ENCODE data around the genes APOBR, SPNS1 and C16orf54.

- RRBS, result 7% methylated on average over 2 of the region's 18 CpGs
Measured at GRCh38 chr16:28493842-28495023, at the start of gene APOBR. Gene APOBR (plus strand): TSS chr16:28494643.

- RRBS, result no CpG with 5 or more reads among the region's 7 CpGs
Measured at GRCh38 chr16:28526522-28526857, 12.3 kb downstream of the NUPR1 start.

DNA sequence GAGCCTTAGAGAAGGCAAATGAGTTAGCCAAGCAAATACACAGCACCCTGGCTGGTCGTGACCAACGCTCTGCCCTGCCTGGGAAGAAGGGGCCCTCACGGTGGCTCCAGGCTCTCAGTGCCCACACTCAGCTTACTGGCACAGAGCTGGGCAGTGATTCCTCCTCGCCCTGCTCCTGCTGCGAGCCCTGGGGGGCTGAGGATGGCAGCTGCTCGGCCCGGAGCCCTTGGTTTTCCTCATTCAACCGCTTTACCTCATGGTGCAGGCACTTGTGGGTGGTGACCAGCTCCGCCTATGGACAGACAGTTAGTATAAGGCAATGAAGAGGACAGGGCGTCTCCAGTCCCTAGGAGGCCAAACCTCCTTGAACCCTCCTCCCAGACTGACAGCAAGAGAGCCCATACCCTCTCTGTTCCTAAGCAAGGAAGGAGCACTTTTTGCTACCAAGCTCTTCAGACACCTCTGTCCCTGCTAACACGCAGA is 16.5 kb downstream of the RABEP2 start:
- RRBS, result no CpG with 5 or more reads among the region's 11 CpGs

DNA sequence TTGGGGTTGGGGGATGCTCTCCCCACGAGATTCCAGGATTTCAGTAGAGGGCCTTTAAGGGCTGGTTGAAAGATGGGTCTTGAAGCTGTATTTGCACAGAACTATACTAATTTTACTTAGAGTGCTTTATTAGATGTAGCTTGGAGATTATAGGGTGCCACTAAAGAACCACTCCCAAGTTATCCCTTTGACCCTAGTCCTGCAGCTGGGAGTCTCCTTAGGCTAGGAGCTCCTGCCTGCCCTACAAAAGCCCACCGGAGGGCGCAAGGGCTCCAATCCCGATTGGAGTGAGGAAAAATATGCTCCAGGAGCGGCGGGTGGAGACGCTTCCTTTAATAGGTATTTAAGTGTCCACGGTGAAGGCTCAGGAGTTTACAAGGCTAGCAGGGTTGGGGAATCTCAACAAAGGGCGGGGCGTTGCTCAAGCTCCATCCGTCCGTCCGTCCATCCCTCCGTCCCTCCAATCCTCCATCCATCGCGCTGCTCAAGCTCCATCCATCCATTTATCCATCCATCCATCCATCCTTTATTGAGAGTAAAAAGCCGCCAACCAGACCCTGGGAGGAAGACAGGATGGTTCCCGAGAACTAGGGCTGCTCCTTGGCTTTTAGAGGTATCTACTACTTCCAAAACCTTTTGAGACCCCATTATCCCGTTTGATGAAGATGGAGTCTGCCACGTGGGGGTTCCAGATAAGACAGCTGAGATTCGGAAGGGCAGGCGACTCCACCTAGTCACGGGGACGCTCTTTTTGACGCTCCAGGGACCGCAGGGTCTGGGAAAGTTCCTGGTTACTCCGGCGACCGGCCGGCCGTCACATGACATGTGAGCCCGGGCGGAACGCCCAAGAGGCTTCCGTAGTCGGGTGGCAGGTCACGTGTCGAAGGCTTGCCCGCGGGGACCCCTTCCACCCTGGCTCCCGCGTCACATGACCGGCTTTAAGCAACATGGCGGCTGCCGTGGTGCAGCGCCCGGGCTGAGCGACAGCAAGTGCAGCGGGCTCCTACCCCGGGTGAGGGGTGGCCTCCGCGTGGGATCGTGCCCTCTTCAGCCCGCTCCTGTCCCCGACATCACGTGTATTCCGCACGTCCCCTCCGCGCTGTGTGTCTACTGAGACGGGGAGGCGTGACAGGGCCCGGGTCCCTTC is at the start of gene SPNS1:
TSS of gene SPNS1 (plus strand) at position 927 of the 1,147 bp plus-strand sequence.
- RRBS, result 5% methylated on average over 16 of the region's 63 CpGs

- RRBS, result no CpG with 5 or more reads among the region's 13 CpGs
Measured at GRCh38 chr16:29009134-29009761, 24.4 kb downstream of the LAT start.

DNA sequence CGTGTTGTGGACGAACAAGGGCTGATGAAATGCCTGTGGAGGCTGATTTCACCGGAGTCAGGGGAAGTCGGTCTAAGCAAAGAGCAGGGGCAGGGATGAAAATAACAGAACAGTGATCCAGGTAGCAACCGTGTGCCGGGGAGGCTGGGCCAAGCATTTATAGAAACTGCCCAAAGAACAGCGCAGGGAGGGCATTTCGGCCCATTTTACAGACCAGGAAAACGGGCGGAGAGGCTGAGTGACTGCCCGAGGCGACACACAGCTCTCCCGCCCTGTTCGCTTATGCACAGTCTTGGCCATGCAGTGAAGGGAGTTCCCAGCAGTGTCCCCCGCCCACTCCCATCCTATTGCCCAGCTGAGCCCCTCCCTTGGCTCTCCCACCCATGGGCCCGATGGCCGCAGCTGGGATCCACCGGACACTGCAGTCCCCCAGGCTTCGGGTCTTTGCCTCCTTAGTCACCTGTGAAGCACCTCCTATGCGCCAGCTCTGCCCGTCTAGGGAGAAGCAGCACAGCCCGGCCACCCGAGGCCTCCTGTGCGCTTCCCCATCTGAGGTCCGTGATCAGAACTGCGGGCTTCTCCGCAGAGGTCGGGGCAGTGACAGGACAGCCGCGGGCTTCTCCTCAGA is 142.8 kb downstream of the LAT start:
- RRBS, result no CpG with 5 or more reads among the region's 30 CpGs

GRCh38 chr16:29154666-29155434 is 170.0 kb downstream of the LAT start:
- RRBS, result no CpG with 5 or more reads among the region's 34 CpGs

DNA sequence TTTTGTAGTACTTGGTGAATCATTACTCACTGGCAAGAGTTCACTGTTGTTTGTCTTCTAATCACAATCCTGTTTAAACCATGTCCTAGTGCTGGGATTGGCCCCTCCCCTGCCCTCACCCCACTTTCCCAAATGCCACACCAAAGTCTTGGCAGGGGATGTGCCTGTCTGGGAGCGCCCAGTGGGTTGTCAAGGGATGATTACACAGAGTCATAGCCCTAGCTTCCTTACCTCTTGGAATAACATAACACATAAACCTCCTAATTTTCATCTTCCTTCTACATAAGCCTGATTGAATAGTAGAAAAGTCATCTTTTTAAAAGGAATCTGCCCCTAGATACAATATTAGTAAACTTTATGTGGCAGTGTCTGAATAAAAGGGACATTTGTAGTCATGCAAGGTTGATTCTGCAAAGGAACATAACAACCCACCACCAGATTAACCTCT is 187.6 kb downstream of the LAT start:
- RRBS, result no CpG with 5 or more reads among the region's 1 CpG

DNA sequence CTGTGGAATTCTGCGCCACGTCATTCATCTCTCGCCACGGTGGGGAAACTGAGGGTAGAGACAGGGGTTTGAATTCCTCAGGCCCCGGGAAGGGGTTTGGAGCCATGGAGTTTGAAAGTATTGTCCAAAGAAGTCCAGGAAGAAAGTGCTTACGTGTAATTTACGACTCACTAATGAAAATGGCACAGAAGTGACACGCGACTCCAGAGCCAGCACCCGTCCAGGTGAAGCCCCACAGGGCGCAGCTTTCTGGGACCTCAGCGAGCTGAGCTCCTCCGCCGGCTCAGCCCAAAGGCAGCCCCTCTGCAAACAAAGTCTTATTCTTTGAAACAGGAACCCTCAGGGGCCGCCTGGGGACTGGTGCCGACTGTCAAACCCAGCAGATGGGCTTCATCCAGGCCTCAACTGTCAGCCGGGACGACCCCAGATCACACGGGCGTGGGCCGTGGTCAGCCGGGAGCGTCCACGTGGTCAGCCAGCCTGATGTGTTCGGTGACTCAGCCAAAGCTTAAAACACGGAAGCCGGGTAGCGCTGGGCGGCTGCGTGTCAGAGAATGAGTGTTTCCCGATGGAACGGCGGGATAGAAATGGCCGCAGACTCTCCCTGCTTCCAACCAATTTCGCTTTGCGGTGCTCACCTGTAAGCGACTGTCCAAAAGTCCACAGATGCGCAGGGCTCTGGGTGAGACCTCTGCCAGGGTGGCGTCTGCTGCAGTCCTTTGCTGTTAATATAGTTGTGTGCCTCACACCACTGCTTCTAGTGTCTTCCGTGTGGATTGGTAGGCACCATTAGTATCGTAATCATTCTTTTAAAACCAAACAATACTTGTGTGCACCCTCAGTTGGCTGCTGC is 200.2 kb downstream of the LAT start:
- RRBS, result 75% methylated on average over 7 of the region's 41 CpGs

GRCh38 chr16:29186548-29187202 is 201.8 kb downstream of the LAT start:
- RRBS, result no CpG with 5 or more reads among the region's 23 CpGs

- RRBS, result no CpG with 5 or more reads among the region's 33 CpGs
Measured at GRCh38 chr16:29259381-29260543, 146.7 kb downstream of the NPIPB11 start.

DNA sequence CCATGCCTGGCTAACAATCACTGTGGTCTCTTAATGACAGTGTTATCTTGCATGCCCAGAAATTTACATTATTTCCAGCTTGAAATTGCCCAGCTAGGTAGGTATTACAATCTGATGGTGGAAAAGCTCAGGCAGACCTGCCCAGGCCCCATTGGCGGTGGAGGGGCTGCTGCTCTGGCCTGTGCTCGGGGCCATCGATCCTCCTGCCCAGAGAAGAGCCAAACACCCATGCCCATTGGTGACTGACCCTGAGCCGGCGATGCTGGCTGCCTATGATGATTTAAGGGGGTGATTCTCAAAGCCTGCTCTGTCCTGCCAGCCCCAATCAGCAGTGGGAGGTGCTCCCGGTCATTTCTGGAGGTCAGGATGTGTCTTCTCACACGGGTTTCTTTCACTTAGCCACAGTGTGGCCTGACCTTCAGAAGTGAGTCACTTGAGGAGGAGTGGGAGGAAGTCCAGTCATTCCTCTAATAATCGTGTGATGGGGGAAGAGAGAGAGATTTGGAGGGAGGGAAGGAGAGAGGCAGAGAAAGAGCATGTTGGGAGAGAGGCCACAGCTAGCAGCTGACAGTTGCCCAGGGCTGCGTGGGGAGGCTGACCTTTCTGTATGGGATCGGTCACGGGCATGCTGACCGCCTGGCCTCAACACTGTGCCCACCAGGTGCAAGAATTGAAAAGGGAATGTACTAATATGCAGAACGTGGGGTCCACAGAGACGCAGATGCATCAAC is 140.0 kb downstream of the NPIPB11 start:
- RRBS, result no CpG with 5 or more reads among the region's 14 CpGs

GRCh38 chr16:29292750-29293476 is 113.6 kb downstream of the NPIPB11 start:
- RRBS, result 92% methylated on average over 6 of the region's 25 CpGs

DNA sequence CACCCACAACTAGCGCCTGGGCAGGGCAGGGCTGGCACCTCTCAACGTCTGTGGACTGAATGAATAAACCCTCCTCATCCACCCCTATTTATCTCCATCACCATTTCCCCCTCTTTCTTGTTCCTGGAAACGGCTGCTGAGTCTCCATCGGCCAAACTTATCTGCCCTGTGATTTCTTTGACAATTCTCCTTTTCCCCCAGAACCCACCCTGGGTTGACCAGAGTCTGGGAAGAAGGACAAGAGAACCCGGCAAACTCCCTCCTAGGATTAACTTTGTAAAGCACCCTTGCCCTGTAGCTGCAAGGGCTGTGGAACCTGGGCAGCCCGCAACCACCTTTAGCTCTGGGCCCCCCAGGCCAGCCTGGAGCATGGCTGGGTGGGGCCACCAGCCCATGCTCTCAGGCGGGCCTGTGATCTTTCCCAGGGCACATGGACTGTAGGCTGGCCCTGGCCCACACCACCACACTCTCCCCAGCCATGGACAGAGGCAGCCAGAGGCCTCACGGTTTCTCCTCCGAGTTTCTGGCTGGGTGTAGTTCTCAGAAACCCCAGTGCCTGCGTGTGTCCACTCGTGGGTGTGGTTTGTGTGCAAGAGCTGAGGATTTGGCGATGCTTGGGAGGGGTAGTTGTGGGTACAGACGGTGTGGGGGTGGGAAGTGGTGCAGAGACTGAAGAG is 2.5 kb downstream of the SPN start:
- RRBS, result no CpG with 5 or more reads among the region's 13 CpGs

GRCh38 chr16:29741881-29742144 is 4.0 kb downstream of the C16orf54 start:
- RRBS, result no CpG with 5 or more reads among the region's 6 CpGs

DNA sequence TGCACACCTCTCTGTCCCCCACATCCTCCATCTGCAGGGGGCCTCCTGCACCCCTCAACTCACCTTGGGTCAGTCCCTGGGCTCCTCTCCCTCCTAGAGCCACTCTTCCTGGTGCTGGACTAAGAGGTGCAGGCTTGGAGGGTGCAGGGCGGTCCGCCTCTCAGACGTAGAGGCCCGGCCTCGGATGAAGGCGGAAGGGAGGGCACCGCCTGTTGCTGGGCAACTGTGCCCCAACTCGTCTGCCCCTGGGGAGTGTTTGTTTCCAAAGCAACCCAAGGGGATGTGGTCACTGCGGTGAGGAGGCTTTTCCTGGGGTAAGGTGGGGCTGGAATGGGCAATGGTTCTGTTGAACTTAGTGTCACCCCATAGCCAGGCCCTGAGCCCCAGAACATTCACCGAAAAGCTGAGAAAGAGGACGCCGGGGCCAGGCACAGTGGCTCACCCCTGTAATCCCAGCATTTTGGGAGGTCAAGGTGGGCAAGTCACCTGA is at the start of gene C16orf54:
TSS of gene C16orf54 (minus strand) at position 143 of the 490 bp plus-strand sequence.
- RRBS, result no CpG with 5 or more reads among the region's 12 CpGs

GRCh38 chr16:29790879-29791481 is 429 bp downstream of the KIF22 start:
- RRBS, result 6% methylated on average over 9 of the region's 31 CpGs

DNA sequence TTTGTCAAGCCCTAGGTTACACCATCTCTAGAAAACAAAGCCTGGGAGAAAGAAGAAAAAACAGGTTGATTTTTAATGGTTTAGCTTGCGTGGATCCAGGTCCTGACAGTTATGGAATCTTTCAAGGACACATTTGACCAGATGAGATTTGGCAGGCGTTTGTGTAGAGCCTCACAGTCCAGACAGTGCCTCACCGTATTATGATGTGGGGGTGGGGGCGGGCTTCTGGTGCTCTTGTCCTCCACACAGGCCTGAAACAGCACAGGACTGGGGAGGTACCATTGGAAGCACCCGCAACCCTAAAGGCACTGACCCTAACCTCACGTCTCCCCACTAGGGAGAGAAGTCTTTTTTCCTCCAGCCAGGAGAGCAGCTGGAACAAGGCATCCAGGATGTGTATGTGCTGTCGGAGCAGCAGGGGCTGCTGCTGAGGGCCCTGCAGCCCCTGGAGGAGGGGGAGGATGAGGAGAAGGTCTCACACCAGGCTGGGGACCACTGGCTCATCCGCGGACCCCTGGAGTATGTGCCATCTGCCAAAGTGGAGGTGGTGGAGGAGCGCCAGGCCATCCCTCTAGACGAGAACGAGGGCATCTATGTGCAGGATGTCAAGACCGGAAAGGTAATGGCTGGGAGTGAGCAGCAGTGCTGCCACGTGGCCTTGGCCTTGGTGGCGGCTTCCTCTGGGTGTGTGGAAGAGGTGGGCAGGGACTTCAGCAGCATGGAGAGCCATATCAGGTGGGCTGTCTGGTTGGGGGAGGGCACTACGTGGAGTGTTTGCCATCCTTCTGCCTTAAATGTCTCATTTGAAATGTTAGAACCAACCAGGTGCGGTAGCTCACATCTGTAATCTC is 19.8 kb downstream of the MVP start:
- RRBS, result no CpG with 5 or more reads among the region's 17 CpGs

DNA sequence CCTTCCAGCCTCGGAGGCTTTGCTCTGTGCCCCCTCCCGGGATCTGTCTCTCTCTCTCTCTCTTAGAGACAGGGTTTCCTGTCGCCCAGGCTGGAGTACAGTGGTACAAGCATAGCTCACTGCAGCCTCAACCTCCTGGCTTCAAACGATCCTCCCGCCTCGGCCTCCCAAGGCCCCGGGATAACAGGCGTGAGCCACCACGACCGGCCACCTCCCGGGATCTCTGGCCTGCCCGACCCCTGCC is 13.9 kb upstream of the CDIPT start:
- RRBS, result no CpG with 5 or more reads among the region's 12 CpGs

- RRBS, result no CpG with 5 or more reads among the region's 5 CpGs
Measured at GRCh38 chr16:29922426-29922906, 3.6 kb downstream of the KCTD13 start.